Temporal lobe (tissue), 2 donors: ENCODE results near the genes SPSB3, HS3ST6, NHERF2 and PDPK1.

- RAMPAGE, long total RNA, result start-site peak on the minus strand at chr16:1782512-1782565, 600 and 37 reads in 2 replicates
Observed at GRCh38 chr16:1782270-1783207, at the start of gene SPSB3. Gene SPSB3, minus strand, starts transcription at chr16:1782571.

- RAMPAGE, long total RNA, result no peak
Observed at GRCh38 chr16:1825801-1826015, 917 bp downstream of the HAGH start.

DNA sequence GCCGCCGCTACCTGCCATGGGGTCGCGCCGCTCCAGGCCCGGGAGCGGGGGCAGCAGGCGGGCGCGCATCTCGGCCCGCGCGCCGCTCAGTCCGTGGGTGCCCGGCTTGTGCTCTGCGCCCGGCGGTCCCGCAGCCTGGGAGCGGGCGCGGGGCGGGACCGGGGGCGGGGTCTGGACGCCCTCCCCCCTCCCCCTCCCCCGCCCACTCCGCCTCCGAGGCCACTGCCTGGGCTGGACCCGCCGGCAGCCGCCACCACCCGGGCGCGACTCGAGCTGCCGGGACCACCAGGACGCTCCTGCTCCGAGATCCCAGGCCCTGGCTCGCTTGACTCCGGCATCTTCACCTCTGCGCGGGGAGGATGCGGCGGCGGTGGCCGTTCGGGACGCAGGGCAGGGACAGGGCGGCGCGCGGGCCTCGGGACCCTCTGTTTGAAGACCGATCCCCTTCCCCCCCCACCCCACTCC, at the start of gene HS3ST6:
Gene HS3ST6 (minus strand): TSS at position 110 of the 465 bp plus-strand sequence.
- RAMPAGE, long total RNA, result no peak

DNA sequence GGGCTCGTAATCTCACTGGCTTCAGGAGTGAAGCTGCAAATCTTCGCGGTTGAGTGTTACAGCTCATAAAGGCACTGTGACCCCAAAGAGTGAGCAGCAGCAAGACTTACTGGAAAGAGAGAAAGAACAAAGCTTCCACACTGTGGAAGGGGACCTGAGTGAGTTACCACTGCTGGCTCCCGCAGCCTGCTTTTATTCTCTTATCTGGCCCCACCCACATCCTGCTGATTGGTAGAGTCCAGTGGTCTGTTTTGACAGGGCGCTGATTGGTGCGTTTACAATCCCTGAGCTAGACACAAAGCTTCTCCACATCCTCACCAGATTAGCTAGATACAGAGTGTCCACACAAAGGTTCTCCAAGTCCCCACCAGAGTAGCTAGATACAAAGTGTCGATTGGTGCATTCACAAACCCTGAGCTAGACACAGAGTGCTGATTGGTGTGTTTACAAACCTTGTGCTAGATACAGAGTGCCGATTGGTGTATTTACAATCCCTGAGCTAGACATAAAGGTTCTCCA, 1.7 kb upstream of the NDUFB10 start:
- RAMPAGE, long total RNA, result no peak

DNA sequence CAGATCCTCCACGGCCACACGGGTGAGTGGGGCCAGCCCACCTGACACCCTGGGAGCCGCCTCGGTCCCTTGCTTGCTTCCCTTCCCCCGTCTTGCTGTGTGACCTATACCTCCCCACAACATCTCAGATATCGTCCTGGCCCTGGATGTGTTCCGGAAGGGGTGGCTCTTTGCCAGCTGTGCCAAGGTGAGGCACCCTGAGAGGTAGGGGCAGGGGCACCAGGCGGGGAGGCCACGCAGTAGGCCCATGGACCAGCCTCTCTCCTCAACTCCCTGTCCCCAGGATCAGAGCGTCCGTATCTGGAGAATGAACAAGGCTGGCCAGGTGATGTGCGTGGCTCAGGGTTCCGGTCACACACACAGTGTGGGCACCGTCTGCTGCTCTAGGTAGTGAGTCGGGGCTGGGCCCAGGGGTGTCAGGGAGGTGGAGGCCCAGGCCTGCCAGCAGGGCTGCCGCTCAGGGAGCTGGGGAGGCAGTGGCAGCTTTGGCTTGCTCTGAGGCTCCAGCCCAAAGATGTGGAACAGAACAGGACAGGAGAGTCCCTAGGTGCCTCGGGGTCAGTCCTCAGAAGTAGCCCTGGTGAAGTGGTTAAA, 4.2 kb downstream of the TBL3 start:
- RAMPAGE, long total RNA, result no peak

DNA sequence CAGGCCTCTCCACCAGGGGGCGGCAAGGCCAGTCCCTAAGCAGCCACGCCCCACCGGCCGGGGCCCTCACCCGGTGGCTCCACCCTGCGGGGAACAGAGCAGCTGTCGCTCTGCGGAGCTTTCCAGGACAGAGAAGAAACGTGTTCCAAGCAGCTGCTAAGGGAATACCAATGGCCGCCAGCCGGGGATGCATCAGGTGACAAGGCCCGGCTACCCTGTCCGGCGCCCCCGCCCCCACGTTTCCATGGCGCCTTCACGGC, 14.1 kb downstream of the SYNGR3 start:
- RAMPAGE, long total RNA, result no peak

DNA sequence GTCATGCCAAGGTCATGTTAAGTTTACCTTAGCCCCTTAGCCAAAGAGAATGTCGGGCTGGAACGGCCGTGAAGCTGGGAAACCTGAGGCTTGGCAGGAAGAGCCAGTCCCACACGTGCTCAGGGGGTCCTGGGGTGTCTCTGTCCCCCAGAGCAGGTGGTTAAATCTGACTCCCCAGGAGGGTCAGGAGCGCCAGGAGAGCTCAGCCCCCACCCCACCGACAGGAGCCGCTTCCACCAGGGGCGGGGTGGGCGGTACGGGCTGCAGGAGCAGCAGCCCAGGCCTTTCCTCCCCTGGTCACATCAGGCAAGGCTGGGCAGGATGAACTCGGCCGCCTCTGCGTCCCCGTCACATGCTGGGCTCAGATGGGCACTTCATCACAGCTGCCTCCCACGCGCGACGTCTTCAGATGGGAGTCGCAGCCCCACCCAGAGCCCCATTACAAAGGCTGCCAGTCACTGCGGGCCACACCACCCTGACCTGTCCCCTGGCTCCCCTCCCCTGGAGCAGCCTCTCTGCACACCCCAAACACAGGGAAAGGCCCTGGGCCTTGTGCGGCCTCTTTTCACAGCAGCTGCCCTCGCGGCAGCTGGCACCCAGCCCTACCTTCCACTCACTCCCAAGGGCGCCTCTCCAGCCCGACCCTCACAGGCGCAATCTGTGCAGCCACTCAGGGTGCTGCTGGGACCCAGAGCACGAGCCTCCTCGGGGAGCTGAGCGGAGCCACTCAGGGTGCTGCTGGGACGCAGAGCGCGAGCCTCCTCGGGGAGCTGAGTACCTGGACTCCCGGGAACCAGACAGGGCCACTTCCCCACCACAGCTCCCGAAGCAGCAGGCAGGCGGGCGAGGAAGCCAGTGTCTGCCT, 14.7 kb upstream of the NPW start:
- RAMPAGE, long total RNA, result no peak

DNA sequence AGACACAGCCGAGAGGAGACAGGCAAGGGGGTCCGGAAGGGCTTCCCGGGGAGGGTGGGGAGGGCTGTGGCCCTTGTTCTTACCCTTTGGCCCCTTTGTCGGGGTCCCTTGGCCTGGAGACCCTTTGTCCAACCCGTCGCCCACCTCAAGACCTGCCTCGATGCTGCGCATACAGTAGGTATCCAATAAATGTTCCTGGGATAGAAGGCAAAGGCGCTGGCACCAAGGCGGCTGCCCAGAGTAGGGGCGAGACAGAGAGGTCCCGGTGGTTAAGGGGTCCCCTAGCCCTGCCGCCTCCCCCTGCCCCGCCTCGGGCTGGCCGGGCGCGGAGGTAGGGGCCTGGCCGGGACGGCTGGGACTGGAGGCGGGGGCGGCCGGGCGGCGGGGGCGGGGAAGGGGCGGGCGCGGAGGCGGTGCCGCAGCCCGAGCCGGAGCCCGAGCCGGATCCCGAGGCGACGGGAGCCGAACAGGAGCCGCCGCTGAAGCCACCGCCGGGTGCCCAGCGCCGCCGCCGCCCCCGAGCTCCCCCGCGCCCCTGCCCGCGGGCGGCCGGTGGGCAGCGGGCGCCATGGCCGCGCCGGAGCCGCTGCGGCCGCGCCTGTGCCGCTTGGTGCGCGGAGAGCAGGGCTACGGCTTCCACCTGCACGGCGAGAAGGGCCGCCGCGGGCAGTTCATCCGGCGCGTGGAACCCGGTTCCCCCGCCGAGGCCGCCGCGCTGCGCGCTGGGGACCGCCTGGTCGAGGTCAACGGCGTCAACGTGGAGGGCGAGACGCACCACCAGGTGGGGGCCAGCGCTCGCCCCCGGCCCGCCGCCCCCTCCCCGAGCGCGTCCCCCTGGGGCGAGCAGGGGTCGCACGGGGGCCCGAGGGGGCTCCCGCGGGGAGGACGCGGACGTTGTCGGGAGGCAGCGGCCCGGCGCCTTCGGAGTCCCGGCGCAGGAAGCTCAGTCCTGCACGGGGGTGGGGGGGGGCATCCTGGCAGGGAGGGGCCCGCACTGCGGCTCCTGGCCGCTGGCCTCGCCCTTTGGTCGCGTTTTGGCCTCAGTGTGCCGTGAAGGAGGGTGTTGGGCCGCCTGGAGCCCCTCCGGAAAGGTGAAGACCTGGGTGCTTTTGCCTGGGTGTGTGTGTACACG, at the start of gene NHERF2:
Gene NHERF2 (plus strand): TSS at position 465 of the 1,132 bp plus-strand sequence.
- RAMPAGE, long total RNA, result no peak

DNA sequence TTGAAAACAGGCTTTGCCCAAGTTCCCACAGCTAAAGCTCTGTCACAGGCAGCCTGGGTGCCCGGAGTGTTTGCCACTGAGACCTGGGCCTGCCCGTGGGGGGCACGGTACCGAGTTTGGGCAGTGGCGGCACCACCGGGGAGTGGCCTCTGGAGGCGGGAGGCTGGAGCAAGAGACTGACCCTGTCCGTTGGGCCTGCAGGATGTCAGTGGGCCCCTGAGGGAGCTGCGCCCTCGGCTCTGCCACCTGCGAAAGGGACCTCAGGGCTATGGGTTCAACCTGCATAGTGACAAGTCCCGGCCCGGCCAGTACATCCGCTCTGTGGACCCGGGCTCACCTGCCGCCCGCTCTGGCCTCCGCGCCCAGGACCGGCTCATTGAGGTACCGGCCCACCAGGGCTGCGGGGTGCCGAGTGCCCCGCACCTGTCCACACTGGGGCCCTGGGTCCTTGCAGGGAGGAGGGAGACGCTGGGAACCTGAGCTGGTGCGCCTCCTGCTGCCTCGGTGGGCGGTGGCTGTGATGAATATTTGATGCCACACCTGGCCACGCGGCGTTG, 9.5 kb downstream of the NHERF2 start:
- RAMPAGE, long total RNA, result no peak

DNA sequence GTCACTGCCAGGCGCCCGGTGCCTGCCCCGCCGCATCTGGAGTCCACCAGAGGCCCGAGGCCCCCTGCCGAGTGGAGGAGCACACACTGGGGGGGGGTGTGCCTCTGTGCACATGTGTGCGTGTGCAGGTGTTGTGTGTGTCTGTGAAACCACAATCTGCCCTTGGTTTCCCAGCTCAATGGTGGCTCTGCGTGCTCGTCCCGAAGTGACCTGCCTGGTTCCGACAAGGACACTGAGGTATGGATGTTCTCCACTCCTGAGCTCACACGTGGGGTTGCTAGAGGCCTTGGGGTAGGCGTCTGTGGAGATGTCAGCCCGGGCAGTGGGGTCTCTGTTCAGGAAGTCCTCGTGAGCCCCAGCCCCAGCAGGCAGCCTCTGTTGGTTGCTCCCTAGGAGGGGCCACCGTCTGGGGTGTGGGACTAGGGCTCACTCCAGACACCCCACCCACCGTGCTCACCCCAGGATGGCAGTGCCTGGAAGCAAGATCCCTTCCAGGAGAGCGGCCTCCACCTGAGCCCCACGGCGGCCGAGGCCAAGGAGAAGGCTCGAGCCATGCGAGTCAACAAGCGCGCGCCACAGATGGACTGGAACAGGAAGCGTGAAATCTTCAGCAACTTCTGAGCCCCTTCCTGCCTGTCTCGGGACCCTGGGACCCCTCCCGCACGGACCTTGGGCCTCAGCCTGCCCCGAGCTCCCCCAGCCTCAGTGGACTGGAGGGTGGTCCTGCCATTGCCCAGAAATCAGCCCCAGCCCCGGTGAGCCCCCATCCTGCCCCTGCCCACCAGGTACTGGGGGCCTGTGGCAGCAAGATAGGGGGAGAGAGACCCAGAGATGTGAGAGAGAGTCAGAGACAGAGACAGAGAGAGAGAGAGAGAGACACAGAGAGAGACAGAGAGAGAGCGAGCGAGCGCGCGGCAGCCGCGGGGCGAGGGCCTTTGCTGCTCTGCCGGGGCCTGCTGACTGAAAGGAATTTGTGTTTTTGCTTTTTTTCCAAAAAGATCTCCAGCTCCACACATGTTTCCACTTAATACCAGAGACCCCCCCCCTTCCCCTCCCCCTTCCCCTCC, 9.9 kb downstream of the NTHL1 start:
- RAMPAGE, long total RNA, result no peak

- RAMPAGE, long total RNA, result no peak
Observed at GRCh38 chr16:2134848-2135607, 670 bp downstream of the PKD1 start.

GRCh38 chr16:2150172-2150691, 1.8 kb downstream of the RAB26 start:
- RAMPAGE, long total RNA, result no peak

- RAMPAGE, long total RNA, result no peak
Observed at GRCh38 chr16:2154606-2154950, 1.0 kb upstream of the TRAF7 start.

DNA sequence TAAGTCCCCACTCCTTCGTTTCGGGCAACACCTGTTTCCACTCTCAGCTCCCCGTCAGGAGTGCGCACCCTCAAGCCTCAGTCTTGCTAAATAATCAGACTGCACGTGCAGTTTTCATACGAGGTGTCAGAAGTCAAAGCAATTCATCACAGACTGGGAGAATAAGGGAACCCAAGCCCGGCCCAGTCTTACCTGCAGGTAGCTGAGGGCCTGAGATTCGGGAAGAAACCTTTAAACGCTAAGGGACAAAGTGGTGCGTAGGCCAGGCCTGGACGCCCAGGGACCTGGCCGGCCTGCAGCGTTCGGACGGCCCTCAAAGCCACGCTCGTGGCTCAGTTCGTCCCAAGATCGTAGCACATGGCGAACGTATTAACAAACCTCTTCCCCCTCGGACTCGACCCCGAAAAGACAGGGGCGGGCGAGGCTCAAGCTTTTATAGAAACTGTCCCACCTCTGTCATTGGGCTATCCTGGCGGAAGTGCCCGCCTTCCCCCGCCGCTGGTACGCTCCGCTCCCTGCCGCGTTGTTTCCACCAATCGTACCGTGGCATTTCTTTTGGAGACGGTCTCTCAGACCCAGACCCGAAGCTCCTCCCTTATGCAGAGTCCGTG, 526 bp upstream of the TRAF7 start:
- RAMPAGE, long total RNA, result no peak

GRCh38 chr16:2177643-2178301, 18.6 kb downstream of the CASKIN1 start:
- RAMPAGE, long total RNA, result no peak

- RAMPAGE, long total RNA, result no peak
Observed at GRCh38 chr16:2223750-2224471, 520 bp downstream of the E4F1 start.

- RAMPAGE, long total RNA, result no peak
Observed at GRCh38 chr16:2334036-2334561, 6.4 kb downstream of the ABCA3 start.

DNA sequence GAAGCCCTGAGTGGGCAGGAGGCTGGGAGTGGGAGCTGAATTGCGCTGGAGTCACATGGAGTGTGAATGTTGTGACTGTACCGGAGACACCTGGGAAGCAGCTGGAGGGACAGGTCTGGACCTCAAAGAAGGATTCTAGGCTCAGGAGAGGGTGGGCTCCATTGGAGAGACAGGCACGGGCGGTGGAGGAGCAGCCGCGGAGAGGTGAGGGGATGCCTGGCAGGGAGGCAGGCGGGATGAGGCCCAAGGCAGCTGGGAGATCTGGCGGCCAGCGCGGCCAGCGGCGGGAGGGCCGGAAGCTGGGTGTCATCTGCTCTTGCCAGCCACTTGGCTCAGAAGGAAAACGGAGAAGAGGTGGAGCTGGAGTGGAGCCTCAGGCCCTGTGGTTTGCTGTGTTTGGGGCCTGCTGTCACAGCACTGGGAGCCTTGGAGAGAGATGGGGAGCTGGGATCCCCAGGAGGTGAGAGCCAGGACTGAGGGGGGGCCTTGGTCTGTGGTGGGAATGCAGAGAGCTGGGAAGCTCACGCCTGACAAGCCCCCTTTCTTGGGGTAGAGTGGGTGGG, 7.8 kb downstream of the TBC1D24 start:
- RAMPAGE, long total RNA, result no peak

- RAMPAGE, long total RNA, result no peak
Observed at GRCh38 chr16:2513513-2513822, 284 bp upstream of the ATP6V0C start.

DNA sequence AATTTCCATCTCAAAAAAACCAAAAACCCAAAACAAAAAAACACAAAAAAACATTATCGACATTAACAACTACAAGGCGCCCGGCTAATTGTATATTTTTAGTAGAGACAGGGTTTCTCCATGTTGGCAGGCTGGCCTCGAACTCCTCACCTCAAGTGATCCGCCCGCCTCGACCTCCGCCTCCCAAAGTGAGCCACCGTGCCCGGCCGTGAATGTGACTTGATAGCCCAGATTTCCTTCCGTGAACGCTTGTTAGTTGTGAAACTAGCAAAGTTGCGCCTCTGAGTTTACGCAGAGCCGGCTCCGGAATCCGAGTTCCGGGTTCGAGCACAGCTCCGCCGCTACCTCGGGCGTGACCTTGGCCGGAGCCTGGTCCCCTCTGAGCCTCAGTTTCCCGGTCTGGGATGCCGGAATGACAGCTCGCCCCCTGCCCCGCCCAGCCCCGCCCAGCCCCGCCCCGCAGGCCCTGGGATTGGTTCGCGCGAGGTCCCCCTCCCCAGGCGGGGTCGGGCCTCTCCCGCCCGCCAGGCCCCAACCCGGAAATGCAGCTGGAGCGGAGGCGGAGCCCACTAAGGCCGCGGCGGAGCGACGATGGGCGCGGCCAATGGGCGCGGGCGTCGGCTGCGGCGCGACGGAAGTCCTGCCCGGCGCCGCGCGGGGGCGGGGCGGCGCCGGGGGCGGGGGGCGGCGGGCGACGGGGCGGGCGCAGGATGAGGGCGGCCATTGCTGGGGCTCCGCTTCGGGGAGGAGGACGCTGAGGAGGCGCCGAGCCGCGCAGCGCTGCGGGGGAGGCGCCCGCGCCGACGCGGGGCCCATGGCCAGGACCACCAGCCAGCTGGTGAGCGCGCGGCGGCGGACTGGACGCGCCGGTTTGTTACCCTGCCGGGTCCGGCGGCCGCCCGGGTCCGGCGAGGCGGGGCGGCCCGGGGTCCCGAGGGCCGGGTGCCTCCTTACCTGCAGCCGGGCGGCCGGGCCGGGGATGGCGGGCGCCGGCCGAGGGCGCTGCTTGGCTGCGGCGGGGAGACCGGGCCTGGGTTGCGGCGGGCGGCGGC, at the start of gene PDPK1:
Gene PDPK1 (plus strand): TSS at position 723 of the 1,052 bp plus-strand sequence.
- RAMPAGE, long total RNA, result no peak